ENCODE results near the genes KMT2C, EN2 and RBM33.

- RRBS, result no CpG with 5 or more reads among the region's 10 CpGs
Observed at GRCh38 chr7:152144063-152144959, 118.8 kb downstream of the GALNT11 start.

DNA sequence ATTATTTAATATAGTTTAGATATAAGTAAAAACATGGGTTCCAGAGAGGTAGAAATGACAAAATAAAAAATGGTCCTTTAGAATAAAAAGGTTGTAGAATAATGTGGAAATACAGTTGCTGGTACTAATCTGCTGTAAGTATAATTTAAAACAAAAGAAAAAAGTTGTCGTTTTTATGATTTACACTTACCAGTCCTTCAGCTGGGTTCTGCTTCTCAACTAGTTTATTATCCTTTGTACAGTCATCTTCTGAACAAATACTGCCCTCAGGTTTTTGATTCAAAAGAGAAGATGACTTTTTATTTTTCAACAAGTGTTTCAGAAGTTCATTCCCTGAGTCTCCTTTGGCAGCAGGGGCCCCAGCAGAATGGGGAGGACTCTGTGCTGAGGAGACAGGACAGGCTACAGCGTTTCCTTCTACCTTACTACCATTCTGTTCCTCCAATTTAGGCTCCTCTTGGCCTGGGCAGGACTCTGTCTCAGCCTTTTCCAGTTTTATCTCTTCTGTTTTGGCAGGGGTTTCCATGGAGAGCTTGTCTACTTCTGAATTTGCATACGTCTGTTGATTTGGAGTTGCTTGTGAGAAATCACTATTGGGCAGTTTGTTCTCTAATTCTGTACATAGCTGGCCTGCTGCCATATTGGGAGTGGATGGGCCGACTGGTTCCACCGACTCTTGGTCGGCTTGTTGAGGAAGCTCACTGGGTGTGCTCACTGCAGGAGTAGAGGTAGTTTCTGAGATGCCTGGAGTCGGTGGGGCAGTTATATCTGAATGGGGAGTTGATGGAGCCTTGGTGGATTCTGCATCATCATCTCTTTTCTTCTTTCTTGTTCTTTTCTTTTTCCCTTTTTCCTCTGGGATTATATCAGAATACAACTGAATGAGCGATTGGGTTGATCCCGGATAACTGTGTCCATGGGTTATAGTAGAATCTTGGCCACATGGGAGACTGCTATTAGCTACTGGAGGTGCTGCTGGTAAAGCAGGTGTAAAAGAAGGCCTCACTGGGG, 136.8 kb downstream of the GALNT11 start:
- RRBS, result no CpG with 5 or more reads among the region's 9 CpGs

GRCh38 chr7:152352295-152352995, 83.4 kb downstream of the KMT2C start:
- RRBS, result no CpG with 5 or more reads among the region's 12 CpGs

- RRBS, result 2% methylated on average over 30 of the region's 132 CpGs
Observed at GRCh38 chr7:152435319-152436239, at the start of gene KMT2C. KMT2C (minus strand) TSS chr7:152436003.

GRCh38 chr7:152462938-152463519, 27.2 kb upstream of the KMT2C start:
- RRBS, result 5% methylated on average over 4 of the region's 21 CpGs

GRCh38 chr7:152463893-152464387, 28.1 kb upstream of the KMT2C start:
- RRBS, result 0% methylated on average over 3 of the region's 58 CpGs

- RRBS, result no CpG with 5 or more reads among the region's 6 CpGs
Observed at GRCh38 chr7:152850301-152851112, 91.0 kb downstream of the ACTR3B start.

DNA sequence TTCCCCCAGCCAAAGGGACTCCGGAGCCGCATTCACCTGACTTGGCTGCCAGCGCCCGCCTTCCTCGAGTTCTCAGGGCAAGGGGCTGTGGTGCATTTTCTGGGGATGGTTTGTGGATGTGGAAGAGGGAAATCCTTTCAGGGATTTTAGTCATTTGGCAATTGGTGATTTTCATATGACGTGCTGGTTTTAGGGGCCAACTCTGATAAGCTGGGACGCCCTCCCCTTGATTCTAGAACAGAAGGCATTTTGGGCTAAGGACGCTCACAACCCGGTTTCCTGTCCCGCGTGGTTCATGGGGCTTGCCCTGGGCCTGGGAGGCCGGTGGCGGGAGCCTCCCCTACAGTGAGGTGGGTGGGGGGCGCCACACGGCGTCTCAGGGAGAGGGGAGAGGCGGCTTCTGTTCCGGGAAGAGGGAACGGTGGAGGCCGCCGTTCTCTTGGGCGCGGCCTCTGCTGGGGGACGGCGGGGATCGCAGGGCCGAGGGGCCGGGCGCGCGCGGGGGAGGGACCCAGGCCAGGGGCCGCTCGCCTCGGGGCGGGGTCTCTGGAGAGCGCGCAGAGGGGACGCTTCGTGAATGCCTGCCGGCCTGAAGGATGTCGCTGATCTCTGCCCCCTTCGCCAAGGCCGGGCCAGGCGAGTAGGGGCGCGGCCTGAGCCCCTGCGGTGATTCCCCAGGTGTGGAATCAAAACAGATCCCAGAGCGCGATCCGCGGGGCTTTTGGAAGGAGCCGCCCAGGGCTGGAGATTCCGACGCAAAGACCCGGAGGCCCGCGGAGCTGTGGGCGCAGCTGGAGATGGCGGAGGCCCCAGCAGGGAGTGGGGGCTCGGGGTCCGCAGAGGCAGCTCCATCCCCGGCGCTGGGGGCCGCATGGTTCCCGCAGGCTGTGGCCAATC, 165.7 kb downstream of the ACTR3B start:
- RRBS, result 29% methylated on average over 36 of the region's 66 CpGs

GRCh38 chr7:153407708-153408928, 644.1 kb upstream of the DPP6 start:
- RRBS, result no CpG with 5 or more reads among the region's 3 CpGs

GRCh38 chr7:154304731-154305485, 252.7 kb downstream of the DPP6 start:
- RRBS, result 12% methylated on average over 8 of the region's 50 CpGs

DNA sequence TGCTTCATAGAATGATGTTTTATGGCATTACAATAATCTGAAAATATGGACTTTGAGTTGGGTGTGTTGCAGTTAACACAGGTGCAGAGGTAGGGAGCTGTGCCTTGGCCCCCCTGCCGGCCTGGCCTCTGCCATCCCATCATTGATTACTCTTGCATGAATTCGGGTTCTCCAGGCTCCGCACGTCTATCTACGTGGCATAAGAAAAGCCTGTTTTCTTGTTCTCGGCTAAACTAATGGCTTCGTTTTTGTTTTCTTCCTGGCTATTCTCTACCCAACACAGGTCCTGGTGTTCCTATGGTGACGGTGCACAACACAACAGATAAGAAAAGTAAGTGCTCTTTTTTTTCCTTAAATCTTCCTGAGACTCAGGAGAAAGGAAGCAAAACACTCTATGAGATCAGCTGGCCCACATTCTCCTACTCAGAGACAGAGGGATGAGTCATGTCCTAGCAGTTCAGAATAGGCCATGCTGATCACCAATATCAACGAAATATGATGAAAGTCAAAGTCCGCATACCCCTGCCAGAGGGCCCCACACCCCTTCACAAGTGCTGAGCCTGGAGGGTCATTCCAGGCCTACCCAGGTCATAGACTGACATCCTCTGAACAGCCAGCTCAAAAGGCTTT, 149.3 kb downstream of the PAXIP1 start:
- RRBS, result no CpG with 5 or more reads among the region's 10 CpGs

- RRBS, result no CpG with 5 or more reads among the region's 17 CpGs
Observed at GRCh38 chr7:155166565-155167134, 96.5 kb downstream of the HTR5A start.

DNA sequence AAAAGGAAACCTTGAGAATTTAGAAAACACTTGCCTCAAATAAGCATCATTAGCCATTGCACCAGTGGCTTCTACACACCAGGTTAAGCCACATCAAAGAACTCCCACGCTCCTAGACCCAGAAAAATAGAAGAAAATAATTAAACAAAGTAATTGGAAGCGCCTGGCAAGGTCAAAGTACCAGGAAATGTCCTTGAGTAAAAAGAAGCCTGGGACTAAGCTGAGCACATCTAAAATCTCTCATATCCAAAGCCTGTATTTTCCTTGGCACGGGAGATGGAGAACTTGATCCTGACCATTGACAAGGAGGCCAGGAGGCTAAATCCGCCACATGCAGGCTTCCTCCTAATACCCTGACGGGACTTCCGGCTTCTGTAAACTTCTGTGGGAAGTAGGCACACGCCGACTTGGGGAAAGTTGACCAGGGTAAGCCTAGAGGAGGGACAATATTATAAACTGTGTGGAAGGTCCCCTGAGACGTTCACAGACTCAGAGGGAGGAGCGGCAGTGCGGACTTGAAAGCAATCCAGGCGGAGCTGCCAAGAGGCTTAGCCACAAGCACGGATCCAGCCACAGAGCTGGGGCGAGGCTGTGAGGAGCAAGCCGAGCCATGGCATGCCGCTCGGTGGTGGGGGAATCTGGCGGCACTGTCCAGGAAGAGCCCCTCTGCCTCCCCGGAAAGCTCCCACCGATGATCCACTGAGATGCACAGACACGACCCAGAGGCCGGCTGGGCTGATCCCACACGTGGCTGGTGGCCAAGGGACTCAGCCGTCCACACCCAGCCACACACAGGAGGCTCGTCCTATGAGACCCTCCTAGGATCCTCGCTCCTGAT, 40.2 kb upstream of the INSIG1 start:
- RRBS, result no CpG with 5 or more reads among the region's 26 CpGs

DNA sequence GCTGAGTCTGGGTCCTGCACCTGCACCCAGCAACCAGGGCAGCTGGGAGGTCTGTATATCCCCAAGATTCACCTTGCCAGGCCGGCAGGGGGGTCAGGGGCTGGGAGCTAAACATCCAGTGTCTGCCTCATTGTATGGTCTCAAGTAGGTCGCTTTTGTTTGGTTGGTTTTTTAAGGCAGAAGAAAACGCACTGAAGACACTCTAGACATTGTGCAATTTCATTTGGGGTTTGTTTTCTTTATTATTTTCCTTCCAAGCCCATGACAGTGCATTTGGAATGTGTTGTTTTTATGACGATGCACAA, 27.7 kb upstream of the INSIG1 start:
- RRBS, result no CpG with 5 or more reads among the region's 4 CpGs

- RRBS, result no CpG with 5 or more reads among the region's 5 CpGs
Observed at GRCh38 chr7:155294063-155294487, 3.6 kb upstream of the INSIG1 start.

- RRBS, result 8% methylated on average over 67 of the region's 171 CpGs
Observed at GRCh38 chr7:155457237-155458379, at the start of gene EN2. EN2 (plus strand) TSS chr7:155458129.

- RRBS, result no CpG with 5 or more reads among the region's 1 CpG
Observed at GRCh38 chr7:155639903-155640623, 4.4 kb upstream of the RBM33 start.

DNA sequence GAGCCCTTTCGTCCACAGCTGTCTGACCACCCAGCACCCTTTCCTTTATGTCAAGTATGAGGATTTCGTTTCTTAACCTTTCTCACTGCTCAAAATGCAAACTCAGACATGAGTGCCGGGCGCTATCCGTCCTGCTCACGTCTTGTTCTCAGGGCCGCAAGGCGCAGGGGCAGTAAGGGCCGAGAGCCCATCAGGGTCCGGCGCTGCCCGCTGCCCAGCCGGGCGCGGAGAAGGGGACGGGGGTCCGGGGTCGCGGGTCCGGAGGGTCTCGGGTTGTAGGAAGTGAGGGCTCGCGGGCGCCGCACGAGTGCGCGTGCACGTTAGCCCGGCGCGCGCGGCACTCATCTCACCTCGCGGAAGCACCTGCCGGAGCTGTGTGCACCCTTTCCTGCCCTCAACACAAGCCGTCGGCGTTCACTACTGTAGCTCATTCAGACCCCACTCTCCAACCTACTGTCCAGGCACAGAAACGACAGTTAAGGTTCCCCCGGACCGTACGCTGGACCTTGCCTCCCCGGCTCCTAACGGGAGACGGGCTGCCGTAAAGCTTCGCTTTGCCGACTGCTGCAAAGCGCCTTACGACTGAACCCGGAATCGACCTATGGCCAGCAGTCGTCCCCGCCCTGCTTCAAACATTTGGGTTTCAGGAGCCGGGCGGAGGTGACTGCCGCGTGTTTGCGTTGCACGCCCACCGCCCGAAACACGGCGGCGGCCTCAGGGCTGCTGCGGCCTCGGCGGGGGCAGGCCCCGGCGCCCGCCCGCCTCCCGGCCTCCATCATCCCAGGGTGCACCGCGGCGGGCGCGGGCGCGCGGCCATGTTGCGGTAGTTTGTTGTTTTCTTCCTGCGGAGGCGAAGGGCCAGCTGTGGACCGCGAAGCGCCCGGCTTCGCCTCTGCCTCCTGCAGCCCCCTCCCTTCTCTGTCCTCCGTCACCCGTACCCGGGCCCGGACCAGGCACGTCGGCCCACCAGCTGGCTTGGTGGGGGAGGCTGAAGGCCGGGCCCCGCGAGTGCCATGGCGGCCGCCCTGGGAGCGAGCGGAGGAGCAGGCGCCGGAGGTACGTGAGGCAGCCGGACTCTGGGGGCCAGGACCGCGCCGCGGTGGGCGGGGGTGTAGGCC, at the start of gene RBM33:
Gene RBM33 (plus strand): TSS at position 798 of the 1,118 bp plus-strand sequence.
- RRBS, result 3% methylated on average over 78 of the region's 113 CpGs

DNA sequence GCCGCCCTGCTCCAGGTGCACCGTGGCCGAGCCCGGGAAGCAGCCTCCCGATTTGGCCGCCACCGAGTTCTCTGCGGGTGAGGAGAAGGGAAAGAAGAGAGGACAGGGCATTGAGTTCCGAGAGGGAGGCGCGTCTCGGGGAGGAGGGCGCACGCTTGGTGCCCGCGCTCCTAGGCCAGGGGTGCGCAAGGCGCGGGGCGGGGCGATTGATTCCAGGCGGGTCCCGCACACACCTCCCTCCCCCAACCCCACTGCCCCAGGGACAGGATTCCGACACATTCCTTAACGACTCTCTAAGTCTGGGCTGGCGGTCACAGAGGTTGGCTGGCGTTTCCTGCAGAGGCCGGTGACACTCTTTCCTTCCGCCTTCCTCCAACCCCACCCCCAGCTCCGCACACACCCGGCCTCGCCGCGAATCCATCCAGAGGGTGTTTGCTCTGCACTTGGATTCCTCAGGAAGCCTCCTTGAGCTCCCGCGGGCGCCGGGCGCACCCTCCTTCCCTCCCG, 8.6 kb downstream of the SHH start:
- RRBS, result 3% methylated on average over 15 of the region's 40 CpGs

GRCh38 chr7:155805367-155805935, 6.8 kb downstream of the SHH start:
- RRBS, result 3% methylated on average over 29 of the region's 48 CpGs